Foreskin fibroblast (primary cell): Measurements from ENCODE around the genes APPL1 and ARF4.

- RRBS, result no CpG with 5 or more reads among the region's 1 CpG
Observed at GRCh38 chr3:54358847-54359046, 236.4 kb downstream of the CACNA2D3 start.

DNA sequence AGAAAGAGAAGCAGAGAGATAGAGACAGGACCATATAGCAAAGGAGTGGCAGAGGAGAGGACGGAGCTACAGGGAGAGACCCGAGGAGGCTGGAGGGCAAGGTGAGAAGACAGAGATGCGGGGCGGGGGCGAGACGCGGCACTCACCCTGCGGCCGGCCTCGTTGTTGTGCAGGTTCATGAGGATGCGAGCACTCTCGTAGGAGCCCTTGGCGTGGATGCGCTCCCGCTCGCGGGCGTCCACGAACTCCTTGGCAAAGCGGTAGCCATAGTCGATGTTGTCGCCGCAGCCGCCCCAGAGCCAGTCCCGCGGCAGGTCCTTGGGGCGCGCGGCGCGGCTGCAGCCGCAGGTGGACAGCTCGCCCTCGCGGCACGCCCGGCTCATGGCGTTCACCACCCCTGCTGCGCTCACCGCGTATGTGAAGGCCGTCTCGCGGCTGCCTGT, 12.9 kb downstream of the WNT5A start:
- RRBS, result 17% methylated on average over 3 of the region's 44 CpGs

DNA sequence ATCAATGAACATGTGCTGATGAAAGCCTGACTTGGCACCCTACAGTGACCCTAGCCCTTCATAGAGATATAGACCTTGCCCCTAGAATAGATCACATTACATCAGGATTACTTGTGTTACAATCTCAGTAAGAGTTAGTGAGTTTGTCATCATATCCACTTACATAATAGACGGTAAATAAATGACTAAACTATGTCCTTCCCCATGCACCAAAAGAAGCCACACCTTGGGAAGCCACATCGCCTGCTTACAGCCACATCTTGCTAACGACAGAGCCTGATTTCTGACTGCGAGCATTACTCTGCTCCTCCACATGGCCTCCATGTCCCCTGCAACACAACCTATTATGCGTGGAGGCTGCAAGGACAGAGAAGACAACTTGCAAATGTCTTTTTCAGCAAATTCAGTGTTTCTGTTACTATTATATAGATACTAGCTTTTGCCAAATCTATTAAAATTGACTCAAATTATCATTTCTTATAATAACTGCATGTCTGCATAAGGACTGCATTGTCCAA, 110.7 kb upstream of the WNT5A start:
- RRBS, result no CpG with 5 or more reads among the region's 5 CpGs

DNA sequence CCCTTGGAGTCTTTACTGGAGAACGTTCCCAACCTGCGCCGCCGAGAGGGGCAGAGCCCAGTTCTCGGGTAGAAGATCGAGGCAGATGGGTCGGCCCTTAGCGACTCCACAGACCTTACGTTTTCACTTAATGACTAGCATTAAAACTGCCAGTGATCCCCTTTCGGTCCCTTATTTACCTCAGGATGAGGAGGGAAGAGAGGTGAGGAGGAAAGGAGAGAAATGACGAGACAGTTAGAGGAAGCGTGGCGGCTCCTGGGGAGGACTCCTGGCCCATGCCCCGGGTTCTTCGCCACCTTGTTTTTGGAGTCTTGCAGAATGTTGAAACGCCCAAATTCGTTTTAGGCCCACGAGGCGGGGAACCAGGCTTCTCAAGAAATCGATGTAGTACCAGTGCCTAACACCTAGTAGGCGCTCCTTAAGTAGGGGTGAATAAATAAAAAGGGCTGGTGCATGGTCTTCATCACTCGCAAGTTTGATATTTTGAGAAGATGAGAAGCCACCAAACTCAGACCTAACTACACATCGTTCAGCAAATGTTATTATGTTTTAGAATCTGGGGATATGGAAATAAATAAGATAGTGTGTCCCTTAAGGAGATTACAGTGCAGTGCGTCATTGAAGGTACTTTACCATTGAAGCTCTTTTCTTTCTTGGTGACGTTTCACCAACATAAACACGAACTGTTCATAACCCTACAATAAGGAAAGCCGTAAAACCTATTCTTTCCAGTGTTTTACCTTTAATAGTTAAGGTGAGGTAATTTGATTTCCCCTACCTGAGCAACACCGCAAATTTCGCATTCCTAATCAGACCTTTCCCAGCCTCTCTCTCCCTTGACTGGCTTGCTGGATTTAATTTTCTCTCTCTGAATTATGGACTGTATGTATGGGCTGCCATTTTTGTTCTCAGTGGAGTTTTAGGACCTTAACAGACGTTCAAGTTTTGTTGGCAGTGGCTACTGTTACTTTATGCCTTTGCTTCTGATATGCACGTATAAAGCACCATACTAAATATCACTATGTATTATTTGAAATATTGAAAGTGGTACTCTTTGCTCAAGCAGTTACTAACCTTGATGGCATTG, 702 bp downstream of the CCDC66 start:
- RRBS, result no CpG with 5 or more reads among the region's 31 CpGs

- RRBS, result no CpG with 5 or more reads among the region's 9 CpGs
Observed at GRCh38 chr3:56623272-56623901, 59.7 kb downstream of the TASOR start.

- RRBS, result no CpG with 5 or more reads among the region's 4 CpGs
Observed at GRCh38 chr3:56825540-56826138, 23.9 kb upstream of the ARHGEF3 start.

DNA sequence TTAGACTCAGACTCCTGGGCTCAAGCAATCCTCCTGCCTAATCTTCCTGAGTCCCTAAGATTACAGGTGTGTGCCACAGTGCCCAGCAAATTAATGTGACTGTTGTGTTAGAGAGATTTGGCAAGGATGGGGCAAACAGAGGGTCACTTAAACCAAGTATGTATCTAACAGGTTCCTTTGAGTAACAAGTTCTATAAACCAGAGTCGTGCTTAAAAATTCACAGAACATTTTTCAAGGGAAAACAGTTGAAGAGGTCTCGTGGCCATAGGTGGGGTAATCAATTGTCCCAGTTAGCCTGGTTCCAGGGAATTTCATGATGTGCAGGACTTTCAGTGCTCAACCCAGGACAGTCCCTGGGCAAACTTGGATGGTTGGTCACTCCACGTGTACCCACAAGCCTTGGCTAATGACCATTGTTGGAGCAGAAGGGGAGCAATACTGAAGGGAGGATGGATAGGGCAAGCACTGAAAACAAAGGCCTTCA, 104.1 kb upstream of the SPATA12 start:
- RRBS, result no CpG with 5 or more reads among the region's 3 CpGs

- RRBS, result no CpG with 5 or more reads among the region's 3 CpGs
Observed at GRCh38 chr3:56962203-56962751, 98.2 kb upstream of the SPATA12 start.

DNA sequence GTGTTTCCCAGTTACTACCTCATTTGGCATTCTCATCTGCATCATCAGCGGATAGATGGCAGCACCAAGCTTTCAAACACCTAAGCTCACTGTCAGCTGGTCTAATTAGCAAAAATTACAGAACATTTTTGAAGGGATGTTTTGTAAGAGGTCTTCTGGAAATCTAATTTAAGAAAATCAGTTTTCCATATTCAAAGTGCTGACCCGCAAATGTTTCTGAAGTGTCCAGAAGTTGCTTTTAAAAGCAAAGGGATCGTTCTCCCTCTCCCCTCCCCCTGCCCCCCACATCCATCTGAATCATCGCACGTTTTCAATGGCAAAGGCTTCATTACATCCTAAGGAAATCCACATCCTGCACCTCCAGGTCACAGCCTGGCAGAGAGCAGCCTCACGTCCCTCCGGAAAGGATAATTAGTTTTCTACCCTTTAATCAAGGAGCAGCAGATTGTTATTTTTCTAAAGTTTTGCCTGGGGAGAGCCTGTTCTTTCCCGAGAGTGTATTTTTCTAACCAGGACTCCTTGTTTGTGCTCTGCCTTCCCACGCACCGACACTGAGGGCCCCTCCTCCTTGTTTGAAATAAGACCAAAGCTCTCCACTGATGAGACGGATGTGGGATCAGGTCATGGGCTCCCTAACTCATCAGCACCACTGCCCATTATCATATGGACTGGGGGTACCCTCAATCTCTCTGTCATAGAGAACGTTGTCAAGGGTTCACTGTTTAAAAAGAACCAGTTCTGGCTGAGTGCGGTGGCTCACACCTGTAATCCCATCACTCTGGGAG, 85.9 kb upstream of the SPATA12 start:
- RRBS, result no CpG with 5 or more reads among the region's 13 CpGs

DNA sequence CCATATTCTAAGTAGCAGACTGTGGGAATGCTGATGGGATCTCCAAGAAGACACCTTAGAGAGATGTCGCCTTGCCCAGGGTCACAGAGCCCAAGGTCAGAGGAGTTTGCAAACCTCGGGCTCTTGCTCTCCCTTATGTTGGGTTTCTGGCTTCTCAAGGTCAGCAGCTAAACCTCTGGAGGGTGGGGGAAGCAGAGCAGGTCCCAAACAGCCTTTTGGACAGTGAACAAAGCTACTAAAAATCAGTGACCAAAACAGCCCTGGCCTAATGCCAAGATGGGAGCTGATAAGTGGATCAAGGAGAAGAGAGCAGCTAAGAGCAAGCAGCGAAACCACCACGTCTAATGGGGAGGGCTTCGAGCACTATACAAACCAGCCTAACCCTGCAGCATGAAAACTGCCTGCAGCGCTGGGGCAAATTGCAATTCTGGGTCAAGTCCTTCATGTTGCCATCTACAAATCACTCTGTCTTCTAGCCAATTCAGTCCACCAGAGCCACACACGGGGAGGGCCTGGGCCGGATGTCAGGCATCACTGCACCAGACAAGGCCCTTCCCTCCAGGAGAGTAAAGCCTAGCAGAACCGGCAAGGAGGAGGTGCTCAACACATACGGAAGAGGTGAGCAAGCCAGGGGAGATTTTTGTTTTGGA, 30.6 kb upstream of the SPATA12 start:
- RRBS, result 60% methylated on average over 2 of the region's 10 CpGs

DNA sequence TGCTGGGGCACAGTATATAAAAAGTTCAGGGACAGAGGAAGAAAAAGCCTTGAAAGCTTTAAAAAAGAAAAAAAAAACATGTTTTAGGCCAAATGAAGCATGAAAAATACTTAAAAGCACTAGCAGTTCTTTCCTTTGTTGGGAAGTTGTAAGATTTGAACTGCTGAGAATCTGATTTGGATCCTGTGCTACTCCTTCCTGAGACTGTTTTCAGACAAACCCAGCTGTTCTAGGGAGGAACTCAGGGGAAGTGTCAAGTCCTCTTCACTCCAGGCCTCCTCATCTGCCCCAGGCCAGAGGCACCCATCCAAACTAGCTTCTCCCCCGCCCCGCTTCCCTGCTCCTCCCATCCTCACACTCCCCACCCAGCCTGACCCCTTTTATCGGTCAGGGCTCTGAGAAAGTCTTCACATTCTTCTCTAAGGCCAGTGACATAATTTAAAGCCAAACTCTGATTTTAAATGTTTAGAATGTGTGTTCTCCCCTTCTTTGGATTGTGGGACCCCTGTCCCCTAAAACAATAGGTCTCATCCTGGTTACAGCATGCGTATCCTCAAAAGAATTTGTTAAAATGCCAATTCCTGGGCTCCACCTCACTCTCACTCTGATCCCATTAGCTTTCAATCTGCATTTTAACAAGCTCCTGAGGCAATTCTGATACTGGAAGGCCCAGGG, 4.8 kb downstream of the IL17RD start:
- RRBS, result no CpG with 5 or more reads among the region's 4 CpGs

GRCh38 chr3:57227463-57228268, at the start of gene APPL1:
Gene APPL1, plus strand, starts transcription at chr3:57227729.
- RRBS, result 2% methylated on average over 34 of the region's 105 CpGs

DNA sequence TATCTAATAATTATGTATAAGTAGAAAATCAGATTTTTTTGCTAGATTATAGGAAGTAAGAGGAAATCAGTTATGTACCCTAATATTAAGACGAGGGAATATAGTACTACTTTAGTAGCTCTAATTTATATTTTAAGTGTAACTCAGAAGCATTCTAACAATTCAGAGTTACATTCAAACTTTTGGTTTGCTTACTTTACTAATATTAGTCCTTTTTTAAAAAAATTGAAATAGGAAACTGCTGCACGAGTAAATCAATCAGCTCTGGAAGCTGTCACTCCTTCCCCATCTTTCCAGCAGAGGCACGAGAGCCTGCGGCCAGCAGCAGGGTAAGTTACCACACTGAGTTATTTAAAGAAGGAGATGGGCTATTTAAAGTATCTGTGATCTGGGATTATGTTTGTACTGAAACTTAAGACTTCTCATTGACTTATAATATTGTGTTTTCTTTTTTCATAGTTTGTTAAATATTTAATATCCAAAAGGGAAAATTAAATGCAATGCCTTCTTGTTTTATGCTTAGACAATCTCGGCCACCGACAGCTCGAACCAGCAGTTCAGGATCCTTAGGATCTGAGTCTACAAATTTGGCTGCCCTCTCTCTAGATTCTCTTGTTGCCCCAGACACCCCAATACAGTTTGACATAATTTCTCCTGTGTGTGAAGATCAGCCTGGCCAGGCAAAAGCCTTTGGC, 29.3 kb downstream of the APPL1 start:
- RRBS, result no CpG with 5 or more reads among the region's 7 CpGs

DNA sequence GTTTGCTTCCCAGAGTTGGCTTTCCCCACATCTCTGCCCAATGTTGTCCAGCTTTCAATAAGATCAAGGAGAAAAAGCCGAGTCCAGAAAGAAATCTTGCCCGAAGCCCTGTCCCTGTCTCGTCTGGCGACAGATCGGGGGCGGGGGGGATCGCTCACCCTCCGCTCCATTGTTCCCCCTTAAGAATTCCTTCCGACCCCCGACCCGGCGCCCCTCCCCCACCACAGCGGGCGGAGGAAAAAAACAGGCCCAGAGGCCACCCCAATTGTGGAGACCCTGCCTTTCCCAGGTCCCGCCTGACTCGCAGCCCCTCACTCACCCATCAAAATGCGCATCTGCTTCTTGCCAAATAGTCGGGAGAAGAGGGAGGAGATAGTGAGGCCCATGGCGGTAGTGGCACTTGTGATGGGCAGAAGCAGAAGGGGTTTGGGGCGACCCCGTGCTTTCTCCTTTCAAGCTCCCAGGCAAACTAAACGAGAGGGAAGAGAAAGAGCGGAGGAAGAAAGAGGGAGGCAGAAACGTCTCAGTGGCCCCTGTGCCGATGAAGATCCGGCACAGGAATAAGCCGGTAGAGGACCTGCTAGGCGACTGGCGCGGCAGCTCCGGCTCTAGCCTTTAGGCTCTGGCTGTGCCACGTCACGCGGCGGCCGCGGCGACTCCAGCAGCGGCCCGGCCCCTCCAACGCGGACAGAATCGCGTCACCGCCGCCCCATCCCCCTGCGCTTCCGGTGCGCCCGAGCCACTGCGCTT, at the start of gene ARF4:
Gene ARF4, minus strand, starts transcription at position 590 of the 750 bp plus-strand sequence.
- RRBS, result 2% methylated on average over 21 of the region's 51 CpGs

DNA sequence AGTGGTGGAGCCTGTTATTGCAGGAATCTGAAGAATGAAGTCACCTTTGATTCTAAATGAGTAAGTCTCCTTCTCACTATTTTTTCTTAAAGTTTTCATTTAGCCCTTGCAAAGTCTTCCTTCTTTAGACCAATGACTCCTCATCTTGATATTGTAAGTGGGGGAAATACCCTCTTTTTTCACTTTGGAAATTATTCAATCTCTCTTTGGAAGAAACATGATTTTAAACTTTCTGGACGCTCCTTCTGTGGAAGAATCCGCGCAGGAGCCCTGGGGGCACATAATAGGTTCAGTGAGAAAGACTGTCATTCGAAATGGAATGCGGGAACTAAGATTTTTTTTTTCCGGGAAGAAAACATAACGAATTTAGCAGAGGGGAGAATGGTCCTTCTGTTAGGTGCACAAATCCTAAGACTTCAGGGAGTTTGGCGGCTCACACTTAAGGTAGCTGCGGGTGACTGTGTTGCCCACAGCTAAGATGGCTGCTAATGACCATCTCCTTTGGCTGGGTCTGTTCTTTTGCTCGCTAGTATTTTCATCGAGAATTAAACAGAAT, 605 bp upstream of the SLMAP start:
- RRBS, result no CpG with 5 or more reads among the region's 11 CpGs

DNA sequence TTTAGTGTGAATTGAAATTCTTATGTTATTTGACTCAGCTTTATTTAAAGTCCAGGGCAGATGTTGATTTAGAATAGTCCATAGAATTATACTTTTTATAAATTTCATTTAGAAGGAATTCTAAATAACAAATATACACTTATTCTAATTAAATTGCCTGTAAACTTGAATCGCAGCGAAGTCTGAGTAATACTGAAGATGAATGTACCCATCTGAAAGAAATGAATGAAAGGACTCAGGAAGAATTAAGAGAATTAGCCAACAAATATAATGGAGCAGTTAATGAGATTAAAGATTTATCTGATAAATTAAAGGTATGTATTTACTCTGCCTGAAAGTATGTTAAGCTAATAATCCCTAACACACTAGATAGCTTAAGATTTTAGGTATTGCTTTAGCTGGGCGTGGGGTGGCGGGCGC, 105.7 kb downstream of the SLMAP start:
- RRBS, result no CpG with 5 or more reads among the region's 5 CpGs

DNA sequence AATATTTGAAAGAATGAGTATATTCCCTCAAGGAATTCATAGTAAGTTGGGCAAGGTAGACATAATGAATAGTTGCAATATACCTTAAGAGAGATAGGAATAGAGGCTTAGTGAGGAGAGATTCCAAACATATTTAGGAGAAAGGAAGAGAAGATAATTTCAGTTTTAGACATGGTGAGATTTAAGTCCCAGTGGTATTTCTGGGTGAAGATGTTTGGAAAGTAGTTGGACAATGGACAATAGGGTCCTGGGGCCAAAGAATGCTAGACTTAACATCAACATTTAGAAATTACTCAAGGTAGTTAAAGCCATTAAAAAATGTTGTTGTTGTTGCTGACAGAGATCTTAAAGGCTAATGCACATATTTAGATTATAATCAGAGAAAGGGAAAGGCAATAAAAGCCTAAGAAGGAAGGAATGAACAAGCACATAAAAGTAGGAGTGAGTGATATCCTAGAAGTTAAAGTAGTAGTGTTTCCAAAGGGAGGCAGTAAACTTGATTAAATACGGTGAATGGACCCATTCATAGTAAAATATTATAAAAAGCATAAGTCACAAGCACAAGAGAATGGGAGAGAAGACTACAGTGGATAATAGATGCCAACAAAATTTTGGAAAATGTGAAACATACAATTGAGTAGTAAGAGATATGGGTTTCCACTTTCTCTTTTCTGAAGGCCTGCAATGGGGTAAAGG, 125.0 kb upstream of the FLNB start:
- RRBS, result no CpG with 5 or more reads among the region's 1 CpG

- RRBS, result no CpG with 5 or more reads among the region's 10 CpGs
Observed at GRCh38 chr3:57972469-57973160, 35.6 kb upstream of the FLNB start.

- RRBS, result no CpG with 5 or more reads among the region's 8 CpGs
Observed at GRCh38 chr3:57978225-57978834, 29.9 kb upstream of the FLNB start.

- RRBS, result no CpG with 5 or more reads among the region's 12 CpGs
Observed at GRCh38 chr3:57992549-57993384, 15.5 kb upstream of the FLNB start.